Colon Carcinoma Metastatic in the Lung (tissue), 2 donors: ENCODE measurements around the genes PLXDC1 and MED1.

DNA sequence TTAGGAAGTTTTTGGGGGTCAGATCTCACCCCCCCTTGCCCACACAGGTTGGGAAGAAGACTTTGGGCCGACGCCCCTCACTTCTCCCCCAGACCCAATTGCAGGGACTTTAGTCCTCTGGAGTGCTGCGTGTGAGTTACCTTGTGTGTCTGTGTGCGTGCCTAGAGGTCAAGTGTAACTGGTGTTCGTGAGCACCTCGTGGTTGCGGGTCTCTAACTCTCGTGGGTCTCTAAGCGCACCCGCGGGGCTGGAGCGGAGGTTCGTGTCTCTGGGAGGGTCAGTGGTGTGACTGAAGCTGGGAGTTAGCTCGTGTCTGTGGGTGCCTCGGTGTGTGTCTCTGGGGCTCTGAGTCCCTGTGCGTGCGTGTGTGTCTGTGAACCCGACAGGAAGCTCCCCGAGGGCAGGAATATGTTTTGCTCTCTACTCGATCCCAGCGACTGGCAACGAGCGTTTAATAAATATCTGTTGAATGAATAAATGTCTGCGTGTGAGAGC is 756 bp upstream of the MLLT6 start:
- PRO-cap, 2 experiments, result peak in 1 of 2 experiments; most common plus-strand start position 356 of the sequence (in 1); most common minus-strand start position 339 of the sequence (in 1)

DNA sequence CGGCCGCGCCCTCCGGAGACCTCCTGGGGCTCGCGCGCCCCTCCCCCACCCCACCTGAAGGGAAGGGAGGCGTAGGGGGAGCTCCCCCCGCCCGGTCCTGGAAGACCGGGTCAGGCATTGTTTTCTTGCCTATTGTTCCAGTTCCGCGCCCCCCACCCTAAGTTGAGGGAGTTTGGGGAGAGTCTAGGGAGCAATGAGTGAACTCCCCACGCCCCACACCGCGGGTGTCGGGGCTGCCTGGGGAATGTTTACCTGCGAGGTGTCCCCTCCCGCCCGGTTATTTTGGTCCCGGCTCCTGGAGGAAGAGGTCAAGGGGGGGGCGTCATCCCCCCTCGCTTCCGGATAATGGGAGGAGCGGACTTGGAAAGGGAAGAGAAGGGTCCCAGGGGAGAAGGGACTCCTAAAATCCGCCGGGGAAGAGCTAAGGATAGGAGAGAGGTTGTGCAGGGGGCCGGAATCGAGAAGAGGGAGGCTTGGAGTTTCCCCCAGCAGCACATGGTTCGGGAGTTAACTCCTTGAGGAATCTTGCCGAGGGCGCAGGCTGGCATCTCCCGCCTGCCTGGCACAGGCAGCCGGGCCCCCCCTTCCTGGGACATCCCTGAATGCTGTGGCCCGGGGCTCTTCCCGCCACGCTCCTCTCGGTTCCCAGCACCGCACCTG is 859 bp downstream of the MLLT6 start:
- PRO-cap, 2 experiments, result peak in 2 of 2 experiments; most common plus-strand start position 365 of the sequence (in 1); most common minus-strand start position 297 of the sequence (in 2)

DNA sequence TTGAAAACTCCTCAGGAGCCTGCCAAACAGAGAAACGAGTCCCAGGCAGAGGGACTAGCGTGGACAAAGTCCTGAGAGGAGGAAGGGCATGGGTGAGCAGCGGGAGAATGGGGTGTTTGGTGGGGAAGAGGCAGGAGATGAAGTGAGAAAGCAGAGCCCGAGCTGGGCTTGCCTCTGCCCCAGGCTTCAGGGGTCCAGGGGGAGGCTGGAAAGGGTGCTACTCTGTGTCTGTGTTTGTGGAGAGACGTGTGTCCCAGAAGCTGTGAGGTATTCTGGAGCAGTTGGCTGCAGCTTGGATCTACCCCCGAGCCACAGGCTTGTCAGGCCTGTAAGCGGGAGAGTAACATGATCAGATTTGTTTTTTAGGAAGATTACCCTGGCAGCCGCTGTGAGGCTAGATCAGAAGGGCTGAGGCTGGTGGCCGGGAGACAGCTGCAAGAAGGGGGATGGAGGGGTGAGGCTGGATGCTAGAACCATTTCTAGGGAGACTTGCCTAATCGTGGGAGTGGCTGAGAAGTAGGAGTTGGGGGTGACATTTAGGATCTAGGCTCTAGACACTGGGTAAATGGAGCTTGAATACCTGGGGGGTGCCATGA is 5.1 kb downstream of the MLLT6 start:
- PRO-cap, 2 experiments, result no peak in any of the 2 experiments

GRCh38 chr17:38727746-38728051 is 2.4 kb upstream of the CISD3 start:
- PRO-cap, 2 experiments, result no peak in any of the 2 experiments

GRCh38 chr17:38883071-38883319 is 13.1 kb downstream of the LASP1 start:
- PRO-cap, 2 experiments, result no peak in any of the 2 experiments

GRCh38 chr17:38891389-38892275 is 21.8 kb downstream of the LASP1 start:
- PRO-cap, 2 experiments, result no peak in any of the 2 experiments

DNA sequence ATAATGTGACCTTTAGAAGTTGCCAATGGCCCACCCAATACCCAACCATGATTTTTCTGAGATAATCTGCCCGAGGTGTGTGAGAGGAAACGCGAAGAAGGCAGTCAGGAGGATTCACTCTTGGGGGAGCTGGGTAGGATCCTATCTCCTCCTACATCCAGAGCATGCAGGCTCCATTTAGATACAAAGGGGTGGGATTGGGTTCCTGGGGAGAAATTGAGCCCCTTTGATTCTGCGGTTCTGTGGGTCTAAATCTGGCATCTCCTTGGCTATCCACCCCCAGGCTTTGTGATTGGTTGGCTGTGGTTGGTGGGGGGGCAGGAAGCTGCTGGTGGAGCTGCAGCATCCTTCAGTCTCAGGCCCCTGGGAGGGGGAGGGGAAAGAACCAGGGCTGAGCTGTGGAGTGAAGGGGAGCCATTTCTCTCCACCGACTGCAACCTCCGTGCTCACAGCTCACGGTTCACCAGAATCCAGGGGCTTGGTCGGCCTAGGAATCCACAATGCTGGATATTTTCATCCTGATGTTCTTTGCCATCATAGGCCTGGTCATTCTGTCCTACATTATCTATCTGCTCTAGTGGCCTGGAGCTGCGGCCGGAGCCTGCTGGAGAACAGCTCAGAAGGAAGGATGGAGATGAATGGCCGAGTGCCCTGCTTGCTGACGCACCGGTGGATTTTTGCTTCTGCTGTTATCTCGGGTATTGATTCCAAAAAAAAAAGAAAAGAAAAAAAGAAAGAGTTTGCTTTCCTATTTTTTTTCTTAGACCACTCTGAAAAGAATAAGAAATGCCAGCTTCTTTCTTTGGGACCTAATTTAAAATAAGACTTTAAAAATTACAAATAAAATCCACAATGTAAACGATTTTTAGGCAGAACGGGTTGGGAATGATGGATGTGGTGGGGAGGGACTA is 41.8 kb downstream of the FBXO47 start:
- PRO-cap, 2 experiments, result no peak in any of the 2 experiments

GRCh38 chr17:39099521-39100285 is 51.7 kb downstream of the PLXDC1 start:
- PRO-cap, 2 experiments, result no peak in any of the 2 experiments

- PRO-cap, 2 experiments, result no peak in any of the 2 experiments
These were observed 40.9 kb downstream of the PLXDC1 start for GRCh38 chr17:39110294-39111132.

DNA sequence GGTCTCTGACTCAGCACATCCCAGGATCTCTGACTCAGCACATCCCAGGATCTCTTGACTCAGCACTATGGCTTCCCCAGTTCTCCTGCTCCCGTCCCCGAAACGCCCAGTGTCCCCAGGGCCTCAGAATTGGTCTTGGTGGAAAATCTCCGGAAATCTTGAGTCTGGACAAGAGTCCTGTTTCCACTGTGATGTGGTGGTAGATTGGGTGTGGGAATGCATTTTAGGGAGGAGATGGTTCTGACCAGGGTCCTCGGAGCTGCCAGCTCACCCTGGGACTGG is 19.2 kb downstream of the PLXDC1 start:
- PRO-cap, 2 experiments, result no peak in any of the 2 experiments

DNA sequence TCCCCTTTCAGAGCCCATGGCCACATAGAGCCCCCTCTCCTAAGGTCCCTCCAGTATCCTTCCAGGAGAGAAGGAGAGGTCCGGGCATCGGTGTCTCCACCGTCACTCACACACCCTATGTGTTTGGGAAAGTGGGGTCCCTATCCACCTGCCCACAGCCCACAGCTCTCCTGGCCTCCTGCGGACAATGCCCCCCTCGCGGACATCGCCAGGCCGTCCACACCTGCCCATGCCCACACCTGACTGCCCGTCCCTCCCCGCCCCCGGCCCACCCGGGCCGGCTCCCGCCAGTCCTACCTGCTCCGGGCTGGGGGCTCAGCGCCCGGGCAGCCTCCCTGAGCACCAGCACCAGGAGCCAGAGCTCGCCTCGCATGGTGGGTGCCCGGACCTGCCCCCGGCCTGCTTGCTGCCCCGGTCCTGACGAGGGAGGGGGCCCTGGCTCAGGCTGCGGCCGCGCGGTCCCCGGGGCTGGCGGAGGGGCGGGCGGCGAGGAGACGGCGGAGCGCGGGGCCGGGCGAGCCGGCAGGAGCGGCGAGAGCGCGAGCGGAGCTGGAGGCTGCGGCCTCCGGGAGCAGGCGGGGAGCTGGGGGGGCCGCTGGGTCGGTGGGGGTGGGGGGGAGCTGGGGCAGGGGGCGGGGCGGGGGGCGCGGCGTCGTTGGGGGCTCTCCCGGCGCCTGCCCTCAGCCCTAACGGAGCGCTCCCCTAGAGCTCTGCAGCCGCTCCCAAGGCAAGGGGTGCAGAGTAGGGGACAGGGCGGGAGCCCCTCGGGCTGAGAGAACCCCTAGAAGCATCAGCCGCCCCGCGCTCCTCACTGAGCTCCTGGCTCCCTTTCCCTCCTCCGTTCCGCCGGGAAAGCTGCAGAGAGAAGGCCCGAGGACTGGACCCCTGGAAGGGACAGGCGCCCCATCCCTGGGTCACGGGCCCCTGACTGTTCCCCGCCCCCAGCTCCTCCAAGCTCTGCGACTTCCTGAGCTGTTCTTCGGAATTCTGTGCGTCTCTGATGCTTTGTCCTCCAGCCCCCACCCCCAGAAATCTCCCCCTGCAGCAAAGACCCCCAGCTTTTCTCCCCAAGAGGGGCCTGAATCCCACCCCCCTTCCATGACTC is at the start of gene PLXDC1:
TSS of gene PLXDC1 (minus strand) at position 573 of the 1,105 bp plus-strand sequence.
- PRO-cap, 2 experiments, result no peak in any of the 2 experiments

- PRO-cap, 2 experiments, result no peak in any of the 2 experiments
These were observed 11.9 kb downstream of the STAC2 start for GRCh38 chr17:39213782-39214274.

GRCh38 chr17:39401708-39403012 is 734 bp upstream of the FBXL20 start:
- PRO-cap, 2 experiments, result peak in 2 of 2 experiments; most common plus-strand start chr17:39401798 (in 2); most common minus-strand start chr17:39402611 (in 2)

DNA sequence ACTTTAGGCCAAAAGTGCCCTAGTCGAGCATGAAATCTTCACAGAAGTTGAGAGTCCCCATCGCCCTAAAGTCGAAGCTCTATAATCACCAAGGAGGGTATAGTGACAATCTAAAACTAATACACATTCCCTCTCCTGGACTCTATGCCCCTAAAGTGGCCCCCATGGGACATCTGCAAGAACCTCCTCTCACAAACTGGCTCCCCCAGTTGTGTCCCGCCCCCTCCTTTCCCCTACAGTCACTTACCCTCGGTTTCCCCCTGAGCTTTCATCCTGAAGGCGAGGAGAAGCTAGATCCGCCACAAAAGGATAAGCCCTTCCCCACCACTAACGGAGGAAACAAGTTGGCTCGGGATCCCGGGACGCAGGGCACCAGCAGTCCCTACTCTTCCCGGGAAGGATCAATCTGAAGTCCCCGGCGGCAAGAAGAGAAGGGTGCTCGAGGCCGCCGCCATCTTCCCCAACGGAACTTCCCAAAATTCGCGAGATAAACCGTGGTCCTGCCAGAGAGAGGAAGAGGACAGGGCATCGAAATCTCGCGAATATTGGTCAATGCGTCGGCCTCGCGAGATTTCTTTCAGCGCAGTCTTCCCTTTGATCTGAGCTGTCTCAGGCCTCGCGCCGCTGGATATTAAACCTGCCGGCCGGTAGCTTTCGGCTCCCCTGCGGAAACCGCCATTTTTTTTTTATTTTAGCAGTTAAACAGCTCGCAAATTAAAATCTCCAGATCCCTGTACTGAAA is at the start of gene MED1:
TSS of gene MED1 (minus strand) at position 473 of the 742 bp plus-strand sequence.
- PRO-cap, 2 experiments, result peak in 2 of 2 experiments; most common plus-strand start position 616 of the sequence (in 1); most common minus-strand start position 472 of the sequence (in 2)

DNA sequence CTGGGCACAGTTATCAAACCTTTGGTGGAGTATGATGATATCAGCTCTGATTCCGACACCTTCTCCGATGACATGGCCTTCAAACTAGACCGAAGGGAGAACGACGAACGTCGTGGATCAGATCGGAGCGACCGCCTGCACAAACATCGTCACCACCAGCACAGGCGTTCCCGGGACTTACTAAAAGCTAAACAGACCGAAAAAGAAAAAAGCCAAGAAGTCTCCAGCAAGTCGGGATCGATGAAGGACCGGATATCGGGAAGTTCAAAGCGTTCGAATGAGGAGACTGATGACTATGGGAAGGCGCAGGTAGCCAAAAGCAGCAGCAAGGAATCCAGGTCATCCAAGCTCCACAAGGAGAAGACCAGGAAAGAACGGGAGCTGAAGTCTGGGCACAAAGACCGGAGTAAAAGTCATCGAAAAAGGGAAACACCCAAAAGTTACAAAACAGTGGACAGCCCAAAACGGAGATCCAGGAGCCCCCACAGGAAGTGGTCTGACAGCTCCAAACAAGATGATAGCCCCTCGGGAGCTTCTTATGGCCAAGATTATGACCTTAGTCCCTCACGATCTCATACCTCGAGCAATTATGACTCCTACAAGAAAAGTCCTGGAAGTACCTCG is 1.1 kb downstream of the CDK12 start:
- PRO-cap, 2 experiments, result no peak in any of the 2 experiments

DNA sequence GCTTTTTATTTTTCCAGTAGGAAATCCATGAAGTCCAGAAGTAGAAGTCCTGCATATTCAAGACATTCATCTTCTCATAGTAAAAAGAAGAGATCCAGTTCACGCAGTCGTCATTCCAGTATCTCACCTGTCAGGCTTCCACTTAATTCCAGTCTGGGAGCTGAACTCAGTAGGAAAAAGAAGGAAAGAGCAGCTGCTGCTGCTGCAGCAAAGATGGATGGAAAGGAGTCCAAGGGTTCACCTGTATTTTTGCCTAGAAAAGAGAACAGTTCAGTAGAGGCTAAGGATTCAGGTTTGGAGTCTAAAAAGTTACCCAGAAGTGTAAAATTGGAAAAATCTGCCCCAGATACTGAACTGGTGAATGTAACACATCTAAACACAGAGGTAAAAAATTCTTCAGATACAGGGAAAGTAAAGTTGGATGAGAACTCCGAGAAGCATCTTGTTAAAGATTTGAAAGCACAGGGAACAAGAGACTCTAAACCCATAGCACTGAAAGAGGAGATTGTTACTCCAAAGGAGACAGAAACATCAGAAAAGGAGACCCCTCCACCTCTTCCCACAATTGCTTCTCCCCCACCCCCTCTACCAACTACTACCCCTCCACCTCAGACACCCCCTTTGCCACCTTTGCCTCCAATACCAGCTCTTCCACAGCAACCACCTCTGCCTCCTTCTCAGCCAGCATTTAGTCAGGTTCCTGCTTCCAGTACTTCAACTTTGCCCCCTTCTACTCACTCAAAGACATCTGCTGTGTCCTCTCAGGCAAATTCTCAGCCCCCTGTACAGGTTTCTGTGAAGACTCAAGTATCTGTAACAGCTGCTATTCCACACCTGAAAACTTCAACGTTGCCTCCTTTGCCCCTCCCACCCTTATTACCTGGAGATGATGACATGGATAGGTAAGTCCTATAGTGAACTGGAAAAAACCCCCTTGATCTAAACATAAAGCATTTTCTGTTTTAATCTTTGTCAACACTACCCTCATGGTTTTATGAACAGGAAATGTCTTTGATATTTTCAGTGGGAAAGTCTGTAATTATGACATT is 9.9 kb downstream of the CDK12 start:
- PRO-cap, 2 experiments, result no peak in any of the 2 experiments

- PRO-cap, 2 experiments, result no peak in any of the 2 experiments
These were observed 42.3 kb downstream of the CDK12 start for GRCh38 chr17:39503283-39504363.

DNA sequence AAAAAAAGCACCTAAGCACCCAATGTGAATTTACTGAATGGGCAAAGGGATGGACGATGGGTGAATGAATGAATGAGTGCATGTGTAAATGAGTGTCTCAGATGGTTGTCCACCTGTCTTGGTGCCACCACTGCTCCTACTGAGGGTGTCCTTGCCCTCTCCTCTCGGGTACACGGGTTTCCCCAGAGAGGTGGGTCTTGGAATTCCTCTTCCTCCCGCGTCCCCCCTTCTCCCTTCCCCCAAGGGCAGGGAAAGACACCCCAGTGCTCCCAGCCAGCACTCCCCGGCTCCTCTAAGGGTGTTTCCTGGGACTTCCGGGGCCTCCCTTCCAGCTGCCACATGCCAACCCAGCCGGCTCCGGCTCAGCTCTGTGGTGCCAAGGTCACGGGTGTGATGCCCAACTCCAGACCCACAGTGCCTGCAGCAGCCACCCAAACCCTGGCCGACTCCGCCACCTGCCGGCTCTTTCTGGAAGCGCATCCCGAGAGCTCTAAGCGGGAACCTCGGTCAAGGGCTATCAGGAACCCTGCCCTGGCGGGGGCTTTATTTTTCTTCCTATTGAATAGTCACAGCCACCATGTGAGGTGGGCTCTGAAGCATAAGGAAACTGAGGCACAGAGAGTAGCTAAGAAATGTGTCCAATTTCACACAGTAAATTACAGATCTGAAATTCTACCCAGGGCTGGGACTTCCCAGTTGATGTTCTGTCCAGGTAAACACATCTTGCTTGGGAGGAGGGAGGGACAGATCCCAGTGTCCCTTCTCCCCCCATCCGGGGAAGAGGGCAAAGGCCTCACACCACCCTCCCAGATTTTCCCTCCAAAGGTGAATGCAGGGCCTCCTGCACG is 3.4 kb upstream of the PPP1R1B start:
- PRO-cap, 2 experiments, result no peak in any of the 2 experiments

- PRO-cap, 2 experiments, result no peak in any of the 2 experiments
These were observed 776 bp upstream of the PPP1R1B start for GRCh38 chr17:39625823-39626528.

GRCh38 chr17:39650755-39651183 is 13.8 kb downstream of the STARD3 start:
- PRO-cap, 2 experiments, result no peak in any of the 2 experiments